Thoracic aorta endothelial cell (primary cell): Measurements from ENCODE around the gene ABCA7.

DNA sequence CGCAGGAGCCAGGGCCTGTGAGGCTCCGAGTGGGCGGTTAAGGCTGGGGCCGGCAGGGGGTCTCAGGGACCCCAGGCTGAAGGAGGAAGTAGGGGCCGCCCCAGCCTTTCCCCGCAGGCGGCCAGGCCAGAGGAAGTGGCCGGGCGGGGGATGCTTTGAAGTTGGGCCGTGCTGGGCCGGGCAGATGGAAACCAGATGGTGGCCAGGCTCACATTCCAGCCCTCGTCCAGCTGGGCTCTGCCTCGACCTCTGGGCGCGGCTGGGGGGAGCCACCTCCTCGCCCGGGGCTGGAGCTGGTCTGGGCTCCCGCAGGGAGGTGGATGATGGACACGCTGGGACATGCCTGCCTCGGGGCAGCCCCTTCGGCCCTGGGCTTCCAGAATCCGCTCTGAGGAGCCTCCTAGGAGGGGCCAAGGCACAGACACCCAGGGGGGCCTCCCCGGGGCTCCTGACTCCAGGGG, 7.4 kb downstream of the ARID3A start:
- CAGE, long polyA plus RNA, result no peak

- CAGE, long polyA plus RNA, result no peak
These were observed 20.1 kb upstream of the WDR18 start for GRCh38 chr19:963927-964503.

DNA sequence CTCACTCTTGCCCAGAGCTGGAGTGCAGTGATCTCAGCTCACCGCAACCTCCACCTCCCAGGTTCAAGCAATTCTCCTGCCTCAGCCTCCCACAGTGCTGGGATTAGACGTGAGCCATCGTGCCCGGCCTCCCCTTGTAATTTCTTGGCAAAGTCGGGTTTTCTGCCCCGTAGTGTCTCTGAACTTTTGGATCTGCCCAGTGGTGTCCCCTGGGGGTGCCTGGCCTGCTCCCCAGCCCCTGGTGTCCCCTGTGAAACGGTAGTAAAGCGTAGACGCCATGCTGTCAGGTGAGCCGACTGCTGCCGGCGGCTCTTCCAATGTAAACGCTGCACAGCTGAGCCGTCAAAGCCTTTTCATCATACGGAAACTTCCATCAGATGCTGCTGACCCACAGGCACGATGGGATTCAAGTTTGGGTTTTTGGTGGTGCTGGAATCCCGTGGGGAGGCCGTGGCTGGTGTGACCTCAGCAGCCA, 6.3 kb downstream of the GRIN3B start:
- CAGE, long polyA plus RNA, result no peak

GRCh38 chr19:1018672-1019555, 2.0 kb downstream of the TMEM259 start:
- CAGE, long polyA plus RNA, result no peak

GRCh38 chr19:1039318-1040433, at the start of gene ABCA7:
Gene ABCA7 (plus strand): TSS chr19:1040107.
- CAGE, long polyA plus RNA, result no peak

GRCh38 chr19:1074592-1075285, 7.8 kb downstream of the ARHGAP45 start:
- CAGE, long polyA plus RNA, result no peak

DNA sequence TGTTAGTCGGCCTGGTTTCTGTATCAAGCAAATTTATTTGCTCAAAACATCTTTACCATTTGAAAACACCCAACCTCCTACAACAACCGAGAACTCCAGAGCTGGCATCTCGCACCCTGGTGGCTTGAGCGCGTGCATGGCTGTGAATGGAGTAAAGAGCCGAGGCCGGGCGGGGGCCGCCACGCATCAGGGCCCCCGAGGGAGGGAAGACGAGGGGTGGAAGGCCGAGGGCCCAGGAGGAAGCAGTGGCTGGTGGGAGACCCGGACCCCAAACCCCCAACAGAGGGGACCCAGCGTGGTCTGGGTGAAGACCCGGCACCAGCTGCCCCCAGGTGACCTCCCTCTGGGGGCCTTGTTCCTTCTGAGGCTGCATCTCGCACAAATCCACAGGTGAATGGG, 7.0 kb downstream of the POLR2E start:
- CAGE, long polyA plus RNA, result no peak

- CAGE, long polyA plus RNA, result no peak
These were observed 4.4 kb downstream of the POLR2E start for GRCh38 chr19:1090768-1091270.

GRCh38 chr19:1103598-1103865, 262 bp upstream of the GPX4 start:
- CAGE, long polyA plus RNA, result no peak

DNA sequence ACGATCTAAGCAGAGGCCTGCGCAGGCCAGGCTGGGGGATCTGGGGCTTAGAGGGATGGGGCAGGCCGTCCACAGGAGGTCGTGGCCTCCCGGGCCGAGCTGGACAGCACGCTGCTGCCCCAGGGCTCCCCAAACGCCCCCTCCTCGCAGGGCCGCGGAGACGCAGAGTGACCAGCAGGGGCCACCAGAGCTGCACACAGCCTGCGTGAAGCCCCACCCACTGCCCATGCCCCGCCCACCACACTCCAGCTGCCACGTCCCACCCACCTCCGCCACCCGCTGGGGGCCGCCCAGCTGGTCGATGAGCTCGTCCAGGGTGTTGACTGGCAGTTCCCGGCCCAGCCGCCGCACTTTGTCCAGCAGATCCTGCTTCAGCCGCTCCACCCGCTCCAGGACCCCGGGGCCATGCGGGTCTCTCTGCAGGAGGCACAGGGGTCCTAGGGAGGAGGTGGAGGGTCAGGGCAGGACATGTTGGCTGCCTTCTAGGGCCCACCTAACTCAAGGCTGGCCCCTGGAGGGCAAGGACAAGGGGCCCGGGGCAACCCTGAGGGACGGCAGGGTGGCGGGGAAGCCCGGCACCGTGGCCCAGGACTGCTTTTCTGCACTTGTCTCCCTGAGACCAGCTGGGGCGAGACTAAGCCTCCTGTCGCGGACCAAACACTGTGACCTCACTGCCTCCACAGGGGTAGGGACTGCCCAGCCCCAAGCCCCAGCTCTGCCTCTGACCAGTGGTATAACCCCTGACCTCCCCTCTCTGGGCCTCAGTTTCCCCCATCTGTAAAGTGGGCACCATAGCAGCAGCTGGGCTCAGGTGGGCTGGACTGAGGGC, 9.7 kb downstream of the GPX4 start:
- CAGE, long polyA plus RNA, result no peak

DNA sequence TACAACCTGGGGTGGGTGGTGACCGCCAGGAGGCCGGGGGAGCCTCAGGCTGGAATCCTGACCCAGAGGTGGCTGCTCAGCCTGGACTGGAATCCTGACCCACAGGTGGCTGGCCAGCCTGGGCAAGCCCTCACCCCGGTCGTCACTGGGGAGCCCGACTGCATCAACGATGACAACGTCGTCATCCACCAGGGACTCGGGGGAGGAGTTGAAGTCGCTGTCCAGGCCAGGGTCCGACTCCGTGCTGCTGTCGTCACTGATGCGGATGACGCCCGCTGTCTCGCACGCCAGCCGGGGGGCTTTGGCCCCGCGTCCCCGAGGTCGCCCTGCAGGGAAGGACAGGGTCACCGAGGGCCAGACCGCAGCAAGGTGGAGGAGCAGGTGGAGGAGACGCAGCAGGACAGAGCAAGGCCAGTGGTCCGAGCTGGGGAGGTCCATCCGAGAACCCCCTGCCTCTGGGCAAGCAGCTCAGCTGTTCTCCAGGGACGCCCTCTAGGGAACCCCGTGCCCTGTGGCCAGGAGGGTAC, 10.4 kb downstream of the GPX4 start:
- CAGE, long polyA plus RNA, result no peak

- CAGE, long polyA plus RNA, result no peak
These were observed 18.8 kb downstream of the GPX4 start for GRCh38 chr19:1122508-1123094.

GRCh38 chr19:1127468-1127920, 23.7 kb downstream of the GPX4 start:
- CAGE, long polyA plus RNA, result no peak

DNA sequence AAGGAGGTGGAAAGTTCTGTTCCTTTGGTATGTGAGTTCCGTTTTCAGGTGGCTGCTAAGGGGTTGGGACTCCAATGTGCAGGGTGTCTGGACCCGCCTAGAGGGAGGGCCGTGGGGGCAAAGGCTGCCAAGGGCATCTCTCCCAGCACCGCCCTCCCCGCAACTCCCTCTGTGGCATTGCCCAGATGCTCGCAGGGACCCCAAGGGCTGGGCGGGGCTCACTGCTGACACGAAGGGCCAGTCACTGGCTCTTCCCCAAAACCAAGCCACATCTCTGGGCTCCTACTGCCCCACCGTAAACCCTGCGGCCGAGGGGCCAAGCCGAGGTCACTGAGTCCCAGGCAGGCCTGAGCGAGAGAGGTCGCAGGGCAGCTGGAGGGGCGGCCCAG, 27.2 kb downstream of the SBNO2 start:
- CAGE, long polyA plus RNA, result no peak

DNA sequence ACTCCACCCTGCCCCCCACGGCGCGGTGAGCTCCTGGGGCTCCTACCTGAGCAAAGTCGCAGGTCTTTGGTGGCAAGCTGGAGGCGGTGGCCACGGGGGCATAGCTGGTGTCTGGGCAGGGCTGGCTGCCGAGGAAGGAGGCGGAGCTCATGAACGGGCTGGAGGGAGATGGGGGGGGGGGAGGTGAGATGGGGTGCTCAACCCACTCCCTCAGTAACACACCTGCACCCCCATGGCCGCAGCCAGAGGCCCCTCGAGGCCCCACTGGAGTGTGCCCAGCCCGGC, 26.9 kb downstream of the SBNO2 start:
- CAGE, long polyA plus RNA, result no peak

DNA sequence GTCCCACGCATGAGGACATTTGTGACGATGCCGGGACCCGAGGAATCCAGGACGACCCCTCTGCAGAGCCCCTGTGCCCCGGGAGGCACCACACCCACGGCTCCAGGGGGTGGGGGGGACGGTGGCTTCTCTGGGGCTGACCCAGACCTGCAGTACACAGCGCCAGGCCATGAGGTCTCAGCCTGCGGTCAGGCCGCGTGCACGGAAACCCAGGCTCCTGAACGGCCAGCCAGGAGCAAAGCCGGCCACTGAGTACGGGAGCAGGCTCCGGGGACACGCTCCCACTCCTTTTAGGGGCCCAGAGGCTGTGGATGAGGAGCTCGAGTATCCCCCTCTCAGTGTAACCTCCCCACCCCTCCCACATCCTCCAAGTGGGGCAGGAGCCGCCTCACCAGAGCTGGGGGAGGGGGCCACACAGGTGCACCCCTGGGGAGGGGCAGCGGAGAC, 6.4 kb downstream of the SBNO2 start:
- CAGE, long polyA plus RNA, result no peak

GRCh38 chr19:1168273-1169508, 5.4 kb downstream of the SBNO2 start:
- CAGE, long polyA plus RNA, result no peak

DNA sequence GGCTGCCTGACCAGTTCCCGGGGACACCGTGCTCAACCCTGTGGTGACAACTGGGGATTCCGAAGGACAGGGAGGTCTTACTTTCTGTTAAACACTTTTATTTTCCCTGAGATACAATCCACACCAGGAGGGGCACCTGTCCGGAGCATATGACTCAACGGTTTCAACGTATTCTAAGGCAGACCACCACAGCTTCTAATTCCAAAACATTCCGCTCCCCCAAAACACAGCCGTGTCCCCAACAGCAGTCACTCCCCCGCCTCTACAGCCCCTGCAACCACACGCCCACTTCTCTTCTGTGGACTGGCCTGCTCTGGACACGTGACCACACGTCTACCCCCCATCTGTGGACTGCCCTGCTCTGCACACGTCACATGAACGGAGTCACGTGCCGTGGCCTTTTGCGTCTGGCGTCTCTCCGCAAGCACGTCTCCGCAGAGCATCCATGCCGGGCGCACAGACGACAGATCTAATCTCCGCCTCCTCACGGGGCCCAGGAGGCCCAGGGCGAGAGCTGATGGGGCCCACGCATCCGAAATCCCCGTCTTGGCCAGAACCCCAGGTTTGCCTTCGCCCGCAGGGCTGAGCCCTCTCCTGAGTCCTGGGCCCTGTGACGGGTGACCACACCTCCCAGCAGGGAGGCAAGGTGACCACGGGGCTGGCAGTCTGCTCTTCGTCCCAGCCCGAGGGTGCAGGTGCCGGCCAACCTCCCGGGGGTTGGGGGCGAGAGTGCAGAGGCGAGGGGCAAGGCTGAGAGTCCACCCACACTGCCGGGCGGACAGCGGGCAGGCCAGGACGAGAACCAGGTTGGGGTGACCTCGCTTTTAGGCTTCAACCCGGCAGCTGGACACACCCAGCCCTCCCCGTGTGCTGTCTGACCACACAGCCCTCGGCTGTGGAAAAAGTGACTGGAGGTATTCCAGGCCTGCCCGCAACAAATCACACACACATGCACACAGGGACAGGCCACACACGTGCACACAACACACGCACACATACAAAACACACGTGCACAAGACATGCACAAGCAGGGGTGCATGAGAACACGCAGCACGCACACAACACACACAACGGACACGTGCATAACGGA, 4.0 kb downstream of the SBNO2 start:
- CAGE, long polyA plus RNA, result no peak

GRCh38 chr19:1180152-1181014, 6.3 kb upstream of the SBNO2 start:
- CAGE, long polyA plus RNA, result no peak

DNA sequence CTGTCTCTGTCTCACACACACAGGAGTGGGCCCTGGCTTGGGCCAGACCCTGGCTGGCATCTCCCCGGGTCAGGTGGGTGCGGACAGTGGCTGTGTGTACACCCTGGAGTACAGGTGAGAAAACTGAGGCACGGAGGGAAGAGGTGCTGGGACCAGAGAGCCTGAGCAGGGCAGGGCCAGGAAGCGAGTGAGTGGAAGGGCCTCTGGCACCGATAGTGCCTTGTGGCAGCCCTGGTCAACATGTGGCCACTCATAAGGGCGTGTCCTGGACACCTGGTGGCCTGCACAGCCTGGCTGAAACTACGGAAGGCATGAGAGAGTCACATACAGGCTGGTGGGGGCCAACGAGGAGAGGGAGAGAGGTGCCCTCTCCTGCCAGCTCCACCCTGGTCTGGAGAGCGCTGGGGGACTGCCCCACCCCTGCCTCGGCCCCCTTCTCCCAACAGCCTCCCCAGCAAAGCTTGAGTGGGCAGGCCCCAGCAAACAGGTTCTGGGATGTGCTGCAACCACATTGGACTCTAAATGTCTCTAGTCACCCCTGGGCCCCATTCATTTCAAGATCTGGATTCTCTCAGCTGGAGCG, 6.0 kb downstream of the CBARP start:
- CAGE, long polyA plus RNA, result no peak